Tongue (tissue), 2 donors: ENCODE data around the genes MYNN and SLC2A2.

DNA sequence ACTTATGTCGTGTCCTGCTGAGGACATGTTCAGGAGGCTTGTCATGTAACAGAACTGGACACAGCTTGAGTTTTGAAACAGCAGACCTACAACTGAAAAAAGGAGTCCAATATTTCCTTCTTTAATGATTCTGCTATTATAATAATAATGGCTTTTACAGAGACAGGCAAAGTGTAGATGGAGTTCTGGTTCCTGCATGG lies 582.1 kb upstream of the GOLIM4 start:
- RAMPAGE, long total RNA, result no peak

DNA sequence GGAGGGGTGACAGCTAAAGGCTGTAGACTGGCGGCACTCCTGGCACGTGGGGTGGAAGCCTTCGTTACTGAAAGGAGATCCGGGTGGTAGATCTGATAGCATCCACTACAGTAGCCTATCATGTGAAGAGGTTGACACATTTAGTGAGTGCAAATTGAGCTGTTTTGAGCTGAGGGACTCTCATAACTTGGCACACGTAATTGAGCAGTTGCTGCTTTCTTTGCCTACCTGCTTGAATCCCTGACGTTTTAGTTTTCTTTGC lies 588.9 kb upstream of the GOLIM4 start:
- RAMPAGE, long total RNA, result no peak

- RAMPAGE, long total RNA, result no peak
These were observed 421.3 kb downstream of the MECOM start for GRCh38 chr3:169241962-169242861.

GRCh38 chr3:169266983-169267435 lies 396.5 kb downstream of the MECOM start:
- RAMPAGE, long total RNA, result no peak

- RAMPAGE, long total RNA, result no peak
These were observed 4.4 kb downstream of the MECOM start for GRCh38 chr3:169659049-169659600.

DNA sequence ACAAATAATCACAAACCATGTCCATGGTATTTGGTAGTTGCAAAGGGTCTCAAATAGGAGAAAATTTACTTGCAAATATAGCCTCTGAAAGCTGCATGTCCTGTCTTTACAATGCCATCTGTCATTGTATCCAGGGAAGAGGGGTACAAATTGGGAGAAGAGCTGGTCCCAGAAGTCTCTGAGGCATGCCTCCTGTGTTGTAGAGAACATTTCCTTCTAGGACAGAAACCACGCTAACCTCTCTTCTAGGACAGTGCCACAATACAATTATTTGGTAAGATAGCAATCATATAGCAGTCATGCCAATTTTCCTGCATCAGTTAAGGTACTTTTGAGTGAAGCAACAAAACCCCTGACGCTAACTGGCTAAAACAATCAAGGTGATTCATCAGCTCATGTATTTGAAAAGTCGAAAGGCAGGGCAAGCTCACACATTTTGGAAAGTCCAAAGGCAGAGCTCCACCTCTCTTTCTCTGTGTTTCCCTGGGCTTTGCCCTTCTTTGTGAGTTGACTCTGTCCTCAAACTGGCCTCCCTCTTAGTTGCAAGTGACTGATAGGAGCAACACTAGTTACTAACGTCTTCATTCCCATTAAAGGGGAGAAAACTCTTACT lies 14.7 kb downstream of the ACTRT3 start:
- RAMPAGE, long total RNA, result no peak

- RAMPAGE, long total RNA, result start-site peak on the plus strand at chr3:169773391-169773410, 136 and 181 reads in 2 replicates
These were observed at the start of gene MYNN for GRCh38 chr3:169772559-169773510. Gene MYNN, plus strand, starts transcription at chr3:169773396.

GRCh38 chr3:169811960-169812829 lies 475 bp upstream of the LRRIQ4 start:
- RAMPAGE, long total RNA, result no peak

DNA sequence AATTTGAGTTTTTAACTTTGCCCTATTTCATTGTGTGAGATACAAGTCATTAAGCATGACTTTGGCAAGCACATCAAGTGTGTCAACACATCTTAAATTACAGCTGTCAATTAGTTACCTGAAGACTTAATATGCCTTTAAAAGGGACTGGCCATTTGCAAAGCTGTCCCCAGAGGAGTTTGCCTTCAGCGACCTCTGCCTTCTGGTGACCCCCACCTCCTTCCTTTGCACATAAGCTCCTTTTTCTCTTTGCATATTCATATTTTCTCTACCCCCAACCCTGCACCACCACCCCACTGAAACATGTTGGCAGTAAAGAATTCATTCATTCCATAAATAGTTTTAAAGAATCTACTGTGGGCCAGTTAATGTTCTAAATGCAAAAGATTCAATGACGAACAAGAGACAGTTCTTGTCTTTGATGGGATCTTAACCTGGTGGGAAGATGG lies 342 bp upstream of the LRRC31 start:
- RAMPAGE, long total RNA, result no peak

GRCh38 chr3:169871350-169871849 lies 1.7 kb upstream of the LRRC31 start:
- RAMPAGE, long total RNA, result no peak

GRCh38 chr3:170001933-170002181 lies 35.2 kb downstream of the SEC62 start:
- RAMPAGE, long total RNA, result no peak

DNA sequence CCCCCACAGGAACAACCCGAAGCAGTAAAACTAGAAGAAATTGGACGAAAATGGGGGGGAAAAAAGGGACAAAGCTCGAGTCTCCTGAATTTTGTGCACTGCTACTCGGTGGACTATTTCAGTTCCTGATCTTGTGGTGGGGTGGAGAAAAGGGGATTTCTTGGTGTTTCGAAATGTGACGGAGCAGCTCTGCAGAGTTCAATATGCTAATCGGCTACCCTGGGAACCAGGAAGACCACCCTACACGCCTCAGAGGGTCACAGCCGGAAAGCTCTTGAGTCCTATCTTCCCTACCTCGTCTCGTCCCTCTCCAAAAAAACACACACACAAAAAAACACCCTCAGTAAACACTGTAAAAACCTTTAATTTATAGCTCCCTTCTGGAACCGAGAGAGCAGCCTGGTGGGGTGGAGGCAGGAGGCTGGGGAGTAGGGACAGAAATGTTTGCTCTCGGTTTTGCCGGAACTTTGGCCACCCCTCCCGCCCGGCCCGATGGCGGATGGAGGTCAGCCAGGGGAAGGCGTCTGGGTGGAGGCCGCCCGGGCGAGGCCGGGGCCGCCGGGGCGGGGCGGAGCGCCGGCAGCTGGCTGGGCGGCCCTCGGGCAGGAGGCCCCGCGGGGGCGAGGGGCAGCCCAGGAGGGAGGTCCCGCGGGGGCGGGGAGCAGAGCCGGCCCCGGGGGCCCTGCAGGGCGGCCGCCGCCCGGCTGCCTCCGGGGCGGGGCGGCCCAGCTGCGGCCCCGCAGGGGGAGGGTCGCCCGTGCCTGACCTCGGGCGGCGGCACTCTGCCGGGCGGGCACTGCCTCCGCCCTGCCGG lies 1.0 kb upstream of the SKIL start:
- RAMPAGE, long total RNA, result no peak

GRCh38 chr3:170419503-170420229 lies 998 bp downstream of the CLDN11 start:
- RAMPAGE, long total RNA, result no peak

- RAMPAGE, long total RNA, result no peak
These were observed 77.4 kb downstream of the CLDN11 start for GRCh38 chr3:170496084-170496409.

GRCh38 chr3:170865922-170866653 lies 3.9 kb downstream of the RPL22L1 start:
- RAMPAGE, long total RNA, result no peak

GRCh38 chr3:171026381-171027294 lies at the start of gene SLC2A2:
Gene SLC2A2, minus strand, starts transcription at chr3:171026720.
- RAMPAGE, long total RNA, result no peak

DNA sequence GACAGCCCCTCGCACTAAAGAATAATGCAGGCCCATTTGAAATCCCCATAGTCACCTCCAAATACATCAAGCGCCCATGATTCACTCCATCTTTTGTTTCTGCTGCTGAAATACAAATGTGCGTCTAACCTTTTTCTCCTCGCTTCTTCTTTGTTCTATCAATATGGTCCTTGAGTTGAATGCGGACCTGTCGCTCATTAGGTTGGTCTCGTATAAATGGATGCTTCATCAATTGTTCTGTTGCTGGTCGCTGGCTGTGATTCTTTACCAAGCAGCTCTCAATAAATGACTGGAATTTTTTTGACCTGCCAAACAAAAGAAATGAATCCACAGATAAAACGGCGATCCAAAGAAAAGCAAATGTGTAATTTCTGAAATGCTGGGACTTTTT lies 140.4 kb upstream of the SLC2A2 start:
- RAMPAGE, long total RNA, result no peak

DNA sequence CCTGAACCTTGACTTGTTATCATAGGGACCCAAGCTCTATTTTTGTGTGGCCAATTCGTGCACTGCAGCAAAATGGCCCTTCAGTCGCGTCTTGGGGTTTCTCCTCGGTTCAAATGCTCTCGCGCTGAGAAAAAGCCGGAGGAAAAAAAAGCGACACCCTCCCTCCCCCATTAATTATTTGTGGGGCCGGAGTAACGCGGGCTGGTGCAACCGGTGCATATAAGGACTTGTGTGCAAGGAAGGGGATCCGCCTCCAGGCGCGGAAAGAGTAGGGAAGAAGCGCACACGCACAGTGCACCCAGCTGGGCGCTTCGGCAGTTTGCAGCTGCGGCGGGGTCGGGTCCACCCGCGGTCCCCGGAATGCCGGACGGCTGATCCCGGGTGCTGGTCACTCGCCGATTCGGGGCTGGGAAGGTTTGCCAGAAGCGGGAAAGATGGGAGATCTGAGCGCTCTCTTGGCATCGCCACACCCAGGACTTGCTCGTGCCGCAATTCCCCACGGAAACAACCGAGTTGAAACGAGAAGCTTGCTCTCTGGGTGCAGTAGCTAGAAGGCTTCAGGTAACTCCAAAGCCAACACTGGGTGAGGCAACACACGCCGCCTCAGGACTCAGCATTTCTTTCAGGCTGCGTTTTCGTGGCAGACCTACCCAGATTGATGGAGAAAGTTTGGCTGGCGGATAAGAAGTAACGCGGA lies 598 bp upstream of the TNIK start:
- RAMPAGE, long total RNA, result no peak

GRCh38 chr3:171461352-171461603 lies 1.1 kb upstream of the TNIK start:
- RAMPAGE, long total RNA, result no peak

DNA sequence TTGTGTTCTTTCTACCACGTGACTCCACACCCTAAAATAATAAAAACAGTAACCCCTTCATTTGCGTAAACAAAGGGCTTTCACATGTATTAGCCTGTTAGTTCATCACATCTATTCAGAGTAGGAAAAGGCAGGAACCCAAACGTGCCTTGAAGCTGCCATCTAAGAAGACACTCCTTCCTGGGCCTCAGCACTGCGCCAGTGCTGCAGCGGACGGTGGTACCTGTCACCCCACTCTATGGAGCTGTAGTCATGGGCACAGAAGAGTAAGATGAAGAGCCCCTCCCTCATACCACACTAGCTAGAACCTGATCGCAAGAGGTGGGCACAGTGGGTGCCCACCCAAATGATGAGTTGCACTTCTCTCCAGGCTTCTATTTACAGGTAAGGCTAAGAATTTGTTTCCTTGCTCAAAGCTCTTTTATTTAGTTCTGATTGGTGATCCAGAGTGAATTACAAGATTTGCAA lies 34.2 kb downstream of the PLD1 start:
- RAMPAGE, long total RNA, result no peak